Body of pancreas (tissue), 2 donors: ENCODE data around the gene SLC35G4.

DNA sequence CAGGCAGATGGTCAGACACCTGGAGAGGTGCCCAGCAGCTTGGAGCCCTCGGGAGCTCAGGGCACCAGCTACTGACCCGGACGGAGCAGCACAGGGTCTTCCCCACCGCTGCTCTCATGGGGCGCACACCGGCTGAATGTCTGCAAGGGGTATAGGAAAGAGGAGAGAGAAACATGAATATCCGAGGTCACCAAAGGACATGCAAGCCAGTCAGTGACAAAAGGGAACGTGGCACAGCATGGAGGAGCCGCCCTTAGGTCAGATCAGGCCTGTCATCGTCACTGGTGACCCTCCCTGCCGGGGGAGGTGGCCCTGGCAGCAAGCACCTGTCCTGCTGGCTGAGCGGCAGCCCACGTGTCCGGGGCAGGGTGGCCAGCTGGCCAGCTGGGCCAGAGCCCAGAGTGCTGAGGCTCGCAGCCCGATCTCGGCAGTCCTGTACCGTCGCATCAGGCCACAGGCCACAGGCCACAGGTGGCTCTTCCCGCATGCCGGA lies 112.0 kb upstream of the NDUFV2 start:
- PRO-cap, result unidirectional peak, minus-strand start at position 138 of the sequence
- RAMPAGE, long total RNA, 2 experiments, result no peak in any of the 2 experiments

DNA sequence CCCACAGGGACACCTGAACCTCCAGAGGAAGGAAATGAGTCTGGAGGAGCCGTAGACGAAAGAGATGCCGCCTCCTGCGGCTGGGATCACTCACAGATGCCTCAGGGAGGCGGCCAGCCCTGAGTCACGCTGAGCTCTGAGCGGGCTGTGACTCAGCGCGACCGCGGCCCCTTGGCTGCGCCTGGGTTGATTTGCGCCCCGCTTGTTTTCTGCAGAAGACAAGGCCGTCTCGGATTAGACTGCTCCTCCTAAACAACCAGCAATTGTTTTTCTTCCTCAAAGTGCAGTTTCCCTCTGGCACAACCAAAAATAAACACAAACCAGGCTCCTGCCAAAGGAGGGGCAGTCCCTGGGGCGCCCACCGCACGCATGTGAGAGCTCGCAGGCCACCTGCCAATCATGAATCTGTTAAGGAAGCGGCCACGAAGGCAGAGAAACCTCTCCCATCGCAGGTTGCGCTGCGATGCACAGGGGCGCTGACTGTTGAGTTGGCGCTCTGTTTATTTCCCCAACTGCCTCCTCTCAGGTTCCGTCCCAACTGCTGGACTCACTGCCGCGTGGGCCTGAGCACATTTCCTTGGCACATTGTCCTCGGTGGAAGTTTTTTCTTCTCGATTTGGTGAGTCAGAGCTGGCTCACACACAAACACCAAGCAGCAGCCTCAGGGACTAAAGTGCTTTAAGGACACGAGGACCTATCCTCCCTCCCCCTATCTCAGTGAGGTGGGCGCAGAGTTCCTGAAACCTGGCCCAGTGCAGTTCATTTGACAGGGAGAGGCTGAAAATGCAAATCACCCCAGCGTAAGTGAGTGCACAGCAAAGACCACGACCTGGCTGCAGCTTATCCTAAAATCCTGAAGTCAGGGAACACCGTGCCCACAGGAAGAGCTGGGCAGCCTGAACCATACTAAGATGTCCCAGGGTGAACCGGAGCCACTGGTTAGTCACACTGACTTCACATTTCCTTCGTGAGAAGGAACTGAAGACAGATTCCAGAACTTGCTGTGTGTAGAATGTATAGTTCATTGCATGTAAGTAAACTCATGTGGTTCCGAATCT lies 85.0 kb upstream of the NDUFV2 start:
- PRO-cap, result no peak
- RAMPAGE, long total RNA, 2 experiments, result no peak in any of the 2 experiments

DNA sequence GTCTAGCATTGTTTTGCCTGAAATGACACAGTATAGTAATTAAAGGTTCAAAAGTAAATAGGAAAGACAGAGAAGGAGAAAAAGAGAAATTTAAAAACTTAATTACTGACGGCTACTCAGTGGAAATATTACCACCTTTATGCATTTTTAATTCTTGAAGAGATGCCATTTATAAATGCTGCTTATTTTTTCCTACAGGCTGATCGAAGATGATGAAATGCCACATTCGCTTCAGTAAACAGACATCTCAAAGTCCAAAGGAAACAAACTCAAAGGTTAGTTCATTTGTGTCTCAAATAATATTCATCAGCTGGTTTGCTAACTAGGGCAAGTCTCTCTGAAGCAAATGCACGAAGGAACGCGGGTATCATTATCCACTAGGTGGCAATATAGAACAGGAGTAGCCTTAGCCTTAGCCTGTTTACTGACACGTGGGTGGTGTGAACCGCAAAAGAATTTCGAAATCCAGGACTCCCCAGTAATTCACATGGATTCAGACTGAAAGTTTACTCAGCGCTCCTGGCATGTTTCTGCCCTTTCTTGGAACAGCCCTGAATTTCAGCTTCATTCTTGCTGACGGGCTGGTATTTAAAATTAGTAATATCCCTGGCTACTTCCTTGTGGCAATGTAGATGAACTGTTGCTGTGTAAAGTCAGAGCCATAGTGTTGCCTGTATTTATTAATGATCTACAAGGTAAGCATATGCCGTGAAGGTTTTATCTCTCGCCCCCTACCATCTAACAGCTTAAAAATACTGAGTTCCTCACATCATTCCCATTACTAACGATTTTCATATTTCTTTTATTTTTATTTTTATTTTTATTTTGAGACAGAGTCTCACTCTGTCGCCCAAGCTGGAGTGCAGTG lies 28.9 kb upstream of the NDUFV2 start:
- PRO-cap, result no peak
- RAMPAGE, long total RNA, 2 experiments, result no peak in any of the 2 experiments

DNA sequence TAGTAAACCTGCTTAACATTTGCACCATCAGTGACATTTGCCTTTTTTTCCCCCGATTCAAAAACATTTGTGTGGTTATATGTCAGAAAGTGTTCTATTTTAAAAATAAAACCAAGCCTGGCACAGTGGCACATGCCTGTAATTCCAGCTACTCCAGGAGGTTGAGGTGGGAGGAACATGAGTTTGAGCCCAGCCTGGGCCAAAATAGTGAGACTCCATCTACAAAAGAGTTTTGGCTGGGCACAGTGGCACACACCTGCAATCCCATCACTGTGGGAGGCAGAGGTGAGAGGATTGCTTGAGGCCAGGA lies 9.5 kb downstream of the ANKRD12 start:
- PRO-cap, result no peak
- RAMPAGE, long total RNA, 2 experiments, result no peak in any of the 2 experiments

DNA sequence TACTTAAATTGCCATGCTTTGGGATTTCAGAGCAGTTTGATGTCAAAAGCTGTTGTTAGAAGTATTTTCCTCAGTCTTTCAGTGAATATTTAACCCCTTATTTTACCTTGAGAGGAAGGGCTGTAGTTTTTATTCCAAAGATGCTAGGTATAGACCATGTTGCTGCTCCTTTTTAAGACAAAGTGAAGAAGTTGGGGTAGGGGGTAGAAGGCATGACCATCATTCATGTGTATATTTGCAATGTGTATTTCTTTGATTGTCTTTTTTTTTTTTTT lies 49.8 kb downstream of the ANKRD12 start:
- PRO-cap, result no peak
- RAMPAGE, long total RNA, 2 experiments, result no peak in any of the 2 experiments

- PRO-cap, result no peak
- RAMPAGE, long total RNA, 2 experiments, result no peak in any of the 2 experiments
These were observed 54.4 kb downstream of the ANKRD12 start for GRCh38 chr18:9191078-9191375.

DNA sequence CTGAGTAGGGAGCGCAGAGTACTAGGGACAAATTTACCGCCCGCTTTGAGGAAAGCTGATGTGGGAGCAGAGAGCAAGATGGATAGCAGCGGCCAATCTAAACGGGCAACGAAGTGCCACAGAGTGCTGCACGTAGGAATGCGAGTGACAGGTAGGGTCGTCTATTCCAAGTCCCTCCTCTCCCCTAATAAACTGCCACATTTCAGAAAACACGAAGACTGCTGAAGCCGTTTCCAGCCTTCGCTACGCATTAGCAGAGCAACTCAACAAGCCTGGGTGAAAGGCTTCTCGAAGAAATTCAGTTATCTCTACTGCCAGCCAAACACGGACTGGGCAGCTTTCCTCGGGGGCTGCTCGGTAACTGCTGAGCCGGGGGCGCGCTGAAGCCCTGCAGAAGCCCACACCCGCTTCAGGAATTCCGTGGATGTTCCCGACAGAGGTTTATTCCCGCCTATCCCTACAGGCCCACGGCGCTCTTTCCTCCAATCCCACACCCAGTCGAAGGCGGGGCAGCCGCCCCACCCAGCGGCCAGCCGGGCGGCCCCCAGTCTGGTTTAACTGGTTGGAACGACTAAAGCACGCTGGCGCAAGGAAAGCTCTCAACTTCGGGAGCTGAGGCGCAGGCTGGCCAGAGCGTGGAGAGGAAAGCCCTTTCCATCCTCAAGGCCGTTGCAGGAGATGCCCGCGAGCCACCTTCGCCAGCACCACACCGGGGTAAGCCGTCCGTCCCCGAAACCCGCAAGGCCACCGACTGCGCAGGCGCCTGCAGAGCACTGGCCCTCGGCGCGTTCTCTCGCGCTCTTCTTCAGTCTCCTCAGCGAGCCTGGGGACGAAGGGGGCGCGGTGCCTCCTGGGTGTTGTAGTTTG lies 617 bp upstream of the RALBP1 start:
- PRO-cap, result bidirectional peak, plus-strand start at position 602 of the sequence, minus-strand start at position 400 of the sequence; bidirectional peak, plus-strand start outside the sequence, minus-strand start at position 775 of the sequence
- RAMPAGE, long total RNA, 2 experiments, result start-site peak on the plus strand in 1 of 2 experiments, centred at position 544 of the sequence, 7 reads per replicate

DNA sequence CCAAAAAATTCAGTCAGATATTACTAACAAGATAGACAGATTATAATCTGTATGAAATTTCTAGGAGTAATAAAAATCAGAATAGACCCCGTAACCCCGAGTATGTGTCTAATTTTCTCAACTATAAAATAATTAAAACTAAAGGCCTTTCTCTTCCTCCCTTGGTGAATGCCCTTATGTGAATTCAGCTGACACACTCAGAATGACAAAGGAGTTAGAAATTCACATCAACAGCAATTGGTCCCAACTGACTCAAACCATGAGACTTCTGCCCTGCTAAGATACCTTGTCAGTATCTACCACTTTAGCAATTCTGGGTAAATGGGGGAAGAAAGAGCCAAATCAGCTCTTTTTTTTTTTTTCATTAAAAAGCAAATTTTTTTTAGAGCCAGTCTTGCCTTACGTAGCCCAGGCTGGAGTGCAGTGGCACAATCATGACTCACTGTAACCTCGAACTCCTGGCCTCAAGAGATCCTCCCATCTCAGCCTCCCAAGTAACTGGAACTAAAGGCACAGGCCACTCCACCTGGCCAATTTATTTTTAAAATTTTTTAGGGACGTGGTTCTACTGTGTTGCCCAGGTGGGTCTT lies 1.6 kb upstream of the PPP4R1 start:
- PRO-cap, result no peak
- RAMPAGE, long total RNA, 2 experiments, result no peak in any of the 2 experiments

GRCh38 chr18:9684597-9684841 lies 23.6 kb upstream of the RAB31 start:
- PRO-cap, result no peak
- RAMPAGE, long total RNA, 2 experiments, result no peak in any of the 2 experiments

DNA sequence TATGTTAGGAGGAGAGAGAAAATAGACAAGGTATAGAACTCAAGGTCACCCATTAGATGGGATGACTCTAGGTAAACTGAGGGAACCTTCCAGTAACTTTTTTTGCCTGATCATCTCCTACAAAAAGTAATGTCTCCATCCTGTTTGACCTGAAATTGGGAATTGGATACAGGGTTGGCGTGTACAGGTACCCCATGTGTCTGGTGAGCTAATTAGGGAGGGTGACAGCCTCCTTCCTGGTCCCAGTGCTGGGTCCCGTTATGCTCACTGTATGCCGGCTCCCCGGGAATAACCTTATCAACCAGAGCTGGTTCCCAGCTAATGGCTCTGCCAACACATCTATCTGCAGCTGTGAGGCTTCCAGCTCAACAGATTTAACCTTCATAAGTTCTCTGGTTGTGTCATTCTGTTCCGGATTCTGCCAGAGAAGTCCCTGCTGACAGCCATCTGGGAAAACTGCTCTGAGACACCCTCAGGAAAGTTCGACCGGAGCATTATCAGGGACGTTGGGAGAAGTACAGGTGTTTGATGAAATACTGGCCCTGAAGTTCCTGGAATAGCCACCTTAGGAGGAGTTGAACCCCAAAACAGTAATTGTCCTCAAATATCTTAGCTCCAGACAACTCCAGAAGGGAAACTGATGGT lies 39.7 kb upstream of the TXNDC2 start:
- PRO-cap, result no peak
- RAMPAGE, long total RNA, 2 experiments, result no peak in any of the 2 experiments

DNA sequence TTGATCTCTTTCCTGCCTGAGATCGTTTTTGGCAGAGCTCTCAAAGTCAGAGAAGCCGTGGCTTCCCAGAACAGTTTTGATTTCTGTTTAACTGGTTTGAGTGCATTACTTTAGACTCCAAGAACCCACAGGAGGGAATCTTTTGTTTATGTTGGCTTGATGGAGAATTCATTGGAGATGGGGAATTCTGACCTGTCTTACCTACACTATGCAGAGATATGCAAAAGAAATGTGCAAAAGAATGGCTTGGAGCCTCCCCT lies 39.2 kb upstream of the TXNDC2 start:
- PRO-cap, result no peak
- RAMPAGE, long total RNA, 2 experiments, result no peak in any of the 2 experiments

- PRO-cap, result no peak
- RAMPAGE, long total RNA, 2 experiments, result start-site peak on the plus strand in 1 of 2 experiments, at chr18:9929677-9929739 at its widest, 5 reads per replicate
These were observed 15.5 kb downstream of the VAPA start for GRCh38 chr18:9929116-9929931.

- PRO-cap, result unidirectional peak, plus-strand start at chr18:10131984; unidirectional peak, plus-strand start at chr18:10132028
- RAMPAGE, long total RNA, 2 experiments, result no peak in any of the 2 experiments
These were observed 218.0 kb downstream of the VAPA start for GRCh38 chr18:10131747-10132363.

GRCh38 chr18:10197108-10197532 lies 257.3 kb upstream of the APCDD1 start:
- PRO-cap, result no peak
- RAMPAGE, long total RNA, 2 experiments, result no peak in any of the 2 experiments

- PRO-cap, result no peak
- RAMPAGE, long total RNA, 2 experiments, result no peak in any of the 2 experiments
These were observed 5.8 kb upstream of the NAPG start for GRCh38 chr18:10520027-10520361.

- PRO-cap, result no peak
- RAMPAGE, long total RNA, 2 experiments, result no peak in any of the 2 experiments
These were observed 134.6 kb downstream of the NAPG start for GRCh38 chr18:10660327-10660879.

- PRO-cap, result no peak
- RAMPAGE, long total RNA, 2 experiments, result no peak in any of the 2 experiments
These were observed 29.8 kb downstream of the PIEZO2 start for GRCh38 chr18:11119495-11119961.

GRCh38 chr18:11119962-11120420 lies 29.4 kb downstream of the PIEZO2 start:
- PRO-cap, result no peak
- RAMPAGE, long total RNA, 2 experiments, result no peak in any of the 2 experiments

- PRO-cap, result no peak
- RAMPAGE, long total RNA, 2 experiments, result no peak in any of the 2 experiments
These were observed at the start of gene SLC35G4 for GRCh38 chr18:11609422-11609718. Gene SLC35G4, plus strand, starts transcription at chr18:11609596.

DNA sequence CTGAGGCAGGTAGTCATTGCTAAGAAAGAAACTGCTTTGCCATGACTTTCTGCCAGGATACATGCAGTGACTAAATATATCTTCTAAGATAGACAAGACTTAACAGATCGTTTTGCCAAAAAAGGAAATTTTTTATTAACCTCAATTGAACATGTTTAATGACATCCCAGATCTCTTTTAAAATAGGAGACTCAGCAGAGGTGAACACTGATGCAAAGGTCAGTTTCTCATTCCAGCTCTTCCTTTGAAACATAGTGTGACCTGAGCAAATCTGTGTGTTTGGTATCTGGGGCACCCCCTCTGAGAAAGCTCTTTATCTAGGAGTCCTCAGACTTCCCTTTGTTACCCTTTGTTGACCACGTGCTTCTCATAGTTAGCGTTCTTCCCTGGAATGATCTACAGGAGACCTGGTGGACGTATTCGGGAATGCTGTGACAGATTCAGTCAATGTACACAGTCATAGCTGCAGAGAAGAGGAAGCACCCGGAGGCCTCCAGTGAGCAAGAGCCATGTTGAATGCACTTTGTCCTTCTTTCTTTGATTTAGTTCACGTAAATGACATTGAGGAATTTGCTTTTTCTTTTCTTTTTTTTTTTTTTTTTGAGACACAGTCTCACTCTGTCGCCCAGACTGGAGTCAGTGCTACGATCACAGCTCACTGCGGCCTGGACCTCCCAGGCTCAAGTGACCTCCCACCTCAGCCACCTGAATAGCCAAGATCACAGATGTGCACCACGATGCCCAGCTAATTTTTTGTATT lies 10.7 kb upstream of the CHMP1B start:
- PRO-cap, result no peak
- RAMPAGE, long total RNA, 2 experiments, result no peak in any of the 2 experiments